SUDHL5 (cell line): ENCODE data around the genes CARD19 and FAM120AOS.

DNA sequence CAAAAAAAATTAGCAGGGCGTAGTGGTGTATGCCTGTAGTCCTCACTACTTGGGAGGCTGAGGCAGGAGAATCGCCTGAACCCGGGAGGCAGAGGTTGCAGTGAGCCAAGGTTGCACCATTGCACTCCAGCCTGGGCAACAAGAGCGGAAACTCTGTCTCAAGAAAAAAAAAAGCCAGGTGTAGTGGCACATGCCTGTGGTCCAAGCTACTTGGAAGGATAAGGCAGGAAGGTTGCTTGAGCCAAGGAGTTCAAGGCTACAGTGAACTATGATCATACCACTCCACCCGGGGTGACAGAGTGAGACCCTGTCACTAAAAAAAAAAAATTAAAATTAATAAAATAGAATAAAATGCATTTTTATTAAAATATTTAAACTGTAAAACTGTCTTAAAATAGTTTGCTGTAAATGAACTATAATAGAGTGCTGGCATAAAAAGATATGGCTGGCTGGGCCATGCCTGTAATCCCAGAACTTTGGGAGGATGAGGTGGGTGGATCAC is 35.9 kb downstream of the ZNF484 start:
- PRO-cap: no peak

- PRO-cap: no peak
Observed at GRCh38 chr9:92964803-92965080, 17.4 kb downstream of the FGD3 start.

- PRO-cap: no peak
Observed at GRCh38 chr9:93003263-93004592, 54.8 kb upstream of the SUSD3 start.

DNA sequence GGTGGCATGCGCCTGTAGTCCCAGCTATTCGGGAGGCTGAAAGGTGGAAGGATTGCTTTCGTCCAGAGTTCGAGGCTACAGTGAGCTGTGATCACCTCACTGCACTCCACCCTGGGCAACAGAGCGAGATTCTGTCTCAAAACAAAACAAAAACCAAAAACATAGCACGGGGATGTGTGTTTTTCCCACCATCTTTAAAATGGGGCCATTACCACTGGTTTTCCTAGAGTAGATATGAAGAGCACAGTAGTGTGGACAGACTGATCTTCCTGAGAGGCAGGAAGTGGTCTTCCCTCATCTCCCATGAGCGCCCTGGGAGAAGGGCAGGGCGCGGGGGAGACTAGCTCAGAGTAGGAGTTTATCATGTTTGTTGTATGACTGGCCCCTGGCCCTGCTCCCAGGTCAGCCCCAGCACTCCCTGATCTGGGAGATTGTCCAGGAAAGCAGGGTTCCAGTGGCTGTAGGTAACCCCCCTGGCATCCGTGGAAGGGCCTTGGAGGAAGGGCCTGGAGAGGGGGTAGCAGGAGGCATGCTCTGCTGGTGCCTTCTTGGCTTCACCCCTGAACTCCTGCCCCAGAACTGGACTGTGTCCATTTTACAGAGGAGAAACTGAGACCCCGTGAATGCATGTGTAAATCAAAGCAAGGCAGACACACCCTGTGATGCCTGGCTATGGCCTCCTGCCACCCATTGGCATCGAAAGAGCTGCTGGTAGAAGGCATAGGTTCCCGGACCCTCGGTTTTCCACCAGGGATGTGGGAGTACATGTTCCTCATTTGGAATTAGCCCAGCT is 2.4 kb downstream of the SUSD3 start:
- PRO-cap: no peak

- PRO-cap: unidirectional peak, plus-strand start at chr9:93096218; unidirectional peak, plus-strand start at chr9:93096346
Observed at GRCh38 chr9:93096064-93096979, at the start of gene CARD19. Gene CARD19 (plus strand): TSS chr9:93096217.

DNA sequence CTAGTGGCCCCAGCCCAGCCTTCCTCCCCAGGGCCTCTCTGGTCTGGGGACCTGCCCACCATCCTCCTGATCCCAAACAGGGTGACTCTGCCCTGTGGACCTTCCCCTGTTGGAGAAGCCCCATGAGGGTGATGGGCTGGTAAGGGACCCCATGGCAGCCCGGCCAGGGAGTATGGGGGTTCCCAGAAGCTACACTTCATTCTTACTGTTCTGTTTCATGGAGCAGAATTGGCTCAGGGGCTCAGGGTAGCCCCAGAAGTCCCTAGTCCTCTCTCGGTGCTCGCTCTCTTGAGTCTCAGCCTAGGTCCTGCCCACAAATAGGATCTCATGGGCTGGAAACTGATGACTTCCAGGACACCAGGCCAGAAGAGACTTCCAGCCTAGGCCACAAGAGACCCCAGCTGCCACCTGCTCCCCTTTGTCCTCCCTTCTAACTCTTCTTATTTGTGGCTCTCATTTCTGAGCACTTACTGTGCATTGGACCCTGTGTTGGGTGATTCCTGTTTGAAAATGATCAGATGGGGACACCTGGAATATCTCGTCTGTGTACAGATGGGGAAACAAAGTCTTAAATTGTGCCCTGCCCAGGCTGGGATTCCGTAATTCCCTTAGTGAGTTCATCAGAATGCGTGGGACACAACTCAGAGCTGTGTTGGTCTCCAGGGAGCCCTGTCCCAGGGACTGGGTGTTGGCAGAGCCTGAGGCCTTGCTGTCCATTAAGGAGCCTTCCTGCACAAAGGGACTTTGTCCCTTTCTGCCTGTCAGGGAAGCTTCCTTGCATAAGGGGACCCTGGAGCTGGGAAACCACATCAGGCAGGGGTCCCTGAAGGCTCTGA is 1.2 kb downstream of the CARD19 start:
- PRO-cap: no peak

- PRO-cap: no peak
Observed at GRCh38 chr9:93112117-93113186, 16.4 kb downstream of the CARD19 start.

DNA sequence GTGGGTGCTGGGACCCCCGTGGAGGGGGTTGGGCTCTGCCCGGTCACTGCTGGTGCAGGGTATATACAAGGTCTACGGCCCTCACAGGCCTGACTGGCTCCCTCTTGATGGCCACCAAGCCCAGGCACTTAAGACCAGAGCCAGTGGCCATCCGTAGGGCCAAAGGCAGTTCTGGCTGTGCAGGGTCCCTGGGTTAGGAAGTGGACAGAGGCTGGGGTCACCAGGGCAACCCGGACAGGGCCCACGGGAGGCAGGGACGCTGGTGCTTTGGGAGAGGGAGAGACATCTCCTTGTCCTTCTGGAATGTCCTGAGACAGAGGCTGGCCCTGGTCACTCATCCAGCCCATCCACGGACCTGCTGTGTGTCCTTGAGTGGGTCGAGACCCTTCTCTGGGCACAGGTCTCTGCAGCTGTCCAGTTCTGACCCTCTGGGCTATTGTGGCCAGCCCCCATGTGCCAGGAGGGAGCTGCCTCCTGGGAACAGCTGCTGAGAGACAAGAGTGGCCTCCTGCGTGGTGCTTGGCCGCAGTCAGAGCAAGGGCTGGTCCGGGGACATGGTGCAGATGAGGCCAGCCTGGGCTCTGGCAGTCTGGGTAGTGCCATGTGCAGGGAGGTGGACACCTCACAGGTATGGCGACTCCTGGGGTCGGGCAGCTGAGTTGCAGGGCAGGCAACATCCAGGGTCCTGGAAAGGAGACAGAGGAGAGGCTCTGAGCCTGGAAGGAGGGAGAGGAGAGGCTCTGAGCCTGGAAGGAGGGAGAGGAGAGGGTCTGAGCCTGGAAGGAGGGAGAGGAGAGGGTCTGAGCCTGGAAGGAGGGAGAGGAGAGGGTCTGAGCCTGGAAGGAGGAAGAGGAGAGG is 12.3 kb downstream of the NINJ1 start:
- PRO-cap: no peak

- PRO-cap: no peak
Observed at GRCh38 chr9:93193424-93193757, 9.5 kb downstream of the WNK2 start.

DNA sequence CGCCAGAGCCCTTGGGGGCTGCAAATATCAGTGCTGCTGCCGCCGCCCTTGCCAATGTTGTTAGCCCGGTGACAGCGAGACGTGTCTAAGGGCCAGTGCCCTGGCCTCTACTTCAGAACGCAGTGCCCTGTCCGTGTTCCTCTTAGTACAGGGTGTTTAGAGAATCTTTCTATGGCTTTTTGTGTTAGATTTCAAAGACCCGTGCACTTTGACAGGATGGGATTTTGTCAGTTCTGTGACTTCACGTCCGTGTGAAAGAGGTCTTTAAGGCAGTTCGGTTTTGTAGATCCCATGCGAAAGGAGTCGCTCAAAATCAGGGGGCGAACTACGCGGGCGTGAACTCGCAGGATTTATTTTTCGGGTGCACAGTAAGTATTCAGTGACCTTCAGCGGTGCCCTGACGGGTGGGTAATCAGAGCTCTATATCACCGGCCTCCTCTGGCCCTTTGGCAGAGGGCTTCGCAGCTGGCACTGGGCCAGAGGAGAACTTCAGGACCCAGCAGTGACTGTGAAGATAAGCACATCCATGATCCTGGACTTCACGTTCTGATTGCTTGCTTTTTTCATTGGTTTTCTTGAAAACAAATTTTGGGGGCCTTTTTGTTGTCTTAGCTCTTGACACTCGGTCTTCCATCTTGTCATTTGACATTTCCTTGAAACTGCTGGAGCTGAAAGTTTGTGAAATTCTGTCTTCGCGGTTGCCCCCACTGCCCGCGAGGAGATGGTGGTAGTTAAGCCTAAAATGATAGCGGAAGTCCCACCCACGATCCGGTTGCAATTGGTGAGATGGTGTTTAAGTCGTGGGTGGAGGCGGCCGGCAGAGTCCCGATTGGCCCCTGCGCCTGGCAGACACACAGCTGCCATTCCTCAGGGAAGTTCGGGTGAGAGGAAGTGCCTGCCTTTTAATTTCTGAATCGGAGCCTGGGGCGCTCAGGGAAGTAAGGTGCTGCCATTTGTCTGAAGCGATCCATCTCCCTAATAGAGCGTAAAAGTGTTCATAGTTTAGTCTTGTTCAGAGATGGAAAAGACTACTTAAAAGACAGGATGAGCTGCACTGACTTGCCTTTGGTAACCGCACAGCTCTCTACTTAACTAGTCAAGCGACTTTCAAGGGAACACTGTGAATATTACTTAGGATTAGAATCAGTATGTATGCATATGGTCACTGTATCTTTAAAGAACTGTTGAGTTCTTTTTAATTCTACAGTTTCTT is at the start of gene FAM120AOS:
FAM120AOS (minus strand) TSS at position 739 of the 1,213 bp plus-strand sequence.
- PRO-cap: bidirectional peak, plus-strand start at position 379 of the sequence, minus-strand start at position 254 of the sequence; bidirectional peak, plus-strand start at position 863 of the sequence, minus-strand start at position 644 of the sequence

GRCh38 chr9:93465815-93466379 is 12.5 kb upstream of the FAM120AOS start:
- PRO-cap: no peak

GRCh38 chr9:93469012-93469748 is 15.8 kb upstream of the FAM120AOS start:
- PRO-cap: no peak

- PRO-cap: no peak
Observed at GRCh38 chr9:93512042-93512841, 58.9 kb upstream of the FAM120AOS start.

- PRO-cap: no peak
Observed at GRCh38 chr9:93518258-93518944, 58.0 kb upstream of the PHF2 start.

GRCh38 chr9:93536098-93536489 is 40.3 kb upstream of the PHF2 start:
- PRO-cap: no peak

DNA sequence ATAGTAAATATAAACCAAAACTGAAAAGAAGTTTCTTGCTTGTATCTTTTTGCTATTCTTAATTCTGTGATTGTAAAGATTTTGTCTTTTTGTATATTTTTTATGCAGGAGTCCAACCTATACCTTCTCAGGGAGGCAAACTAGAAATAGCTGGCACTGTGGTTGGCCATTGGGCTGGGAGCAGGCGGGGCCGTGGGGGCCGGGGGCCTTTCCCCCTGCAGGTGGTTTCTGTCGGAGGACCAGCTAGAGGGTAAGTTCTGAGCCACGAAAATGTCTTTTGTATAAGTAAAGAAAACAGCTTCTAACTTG is 15.4 kb upstream of the PHF2 start:
- PRO-cap: no peak

GRCh38 chr9:93661158-93662045 is 85.0 kb downstream of the PHF2 start:
- PRO-cap: no peak

DNA sequence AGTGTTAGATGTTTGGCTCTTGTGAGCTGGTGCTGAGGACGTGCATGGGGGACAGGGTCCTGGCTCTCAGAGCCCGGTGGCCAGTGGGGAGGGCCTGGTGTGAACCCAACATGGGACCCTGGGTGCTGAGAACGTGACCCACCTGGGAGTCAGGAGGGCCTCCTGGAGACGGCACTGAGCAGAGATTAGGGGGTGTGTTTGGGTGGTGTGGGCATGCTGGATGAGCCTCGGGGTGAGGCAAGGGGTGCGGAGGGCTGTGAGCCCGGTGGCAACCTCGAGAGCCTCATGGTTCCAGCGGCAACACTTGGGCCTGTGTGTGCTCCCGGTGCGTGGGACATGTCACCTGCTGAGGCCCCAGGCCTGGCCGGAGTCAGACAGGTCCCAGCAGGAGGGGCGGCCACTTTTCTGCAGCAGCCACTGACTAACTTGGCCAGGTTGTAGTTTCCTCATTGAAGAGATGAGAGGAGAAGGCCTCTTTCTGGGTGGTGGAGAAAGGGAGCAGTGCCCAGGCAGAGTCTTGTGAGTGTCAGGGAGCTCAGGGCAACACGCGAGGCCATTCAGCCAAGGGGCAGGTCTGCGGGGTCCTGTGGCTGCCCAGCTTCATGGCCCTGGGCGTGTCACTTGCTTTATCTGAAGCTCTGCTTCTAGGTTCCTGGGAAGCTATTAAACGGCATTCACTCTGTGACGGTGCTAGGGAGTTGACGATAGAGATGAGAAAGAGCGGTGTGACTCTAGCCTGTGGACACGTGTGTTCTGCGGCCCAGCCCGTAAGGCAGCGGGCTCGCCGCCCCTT is 87.9 kb downstream of the PHF2 start:
- PRO-cap: no peak

- PRO-cap: no peak
Observed at GRCh38 chr9:93673528-93673911, 97.1 kb downstream of the PHF2 start.

DNA sequence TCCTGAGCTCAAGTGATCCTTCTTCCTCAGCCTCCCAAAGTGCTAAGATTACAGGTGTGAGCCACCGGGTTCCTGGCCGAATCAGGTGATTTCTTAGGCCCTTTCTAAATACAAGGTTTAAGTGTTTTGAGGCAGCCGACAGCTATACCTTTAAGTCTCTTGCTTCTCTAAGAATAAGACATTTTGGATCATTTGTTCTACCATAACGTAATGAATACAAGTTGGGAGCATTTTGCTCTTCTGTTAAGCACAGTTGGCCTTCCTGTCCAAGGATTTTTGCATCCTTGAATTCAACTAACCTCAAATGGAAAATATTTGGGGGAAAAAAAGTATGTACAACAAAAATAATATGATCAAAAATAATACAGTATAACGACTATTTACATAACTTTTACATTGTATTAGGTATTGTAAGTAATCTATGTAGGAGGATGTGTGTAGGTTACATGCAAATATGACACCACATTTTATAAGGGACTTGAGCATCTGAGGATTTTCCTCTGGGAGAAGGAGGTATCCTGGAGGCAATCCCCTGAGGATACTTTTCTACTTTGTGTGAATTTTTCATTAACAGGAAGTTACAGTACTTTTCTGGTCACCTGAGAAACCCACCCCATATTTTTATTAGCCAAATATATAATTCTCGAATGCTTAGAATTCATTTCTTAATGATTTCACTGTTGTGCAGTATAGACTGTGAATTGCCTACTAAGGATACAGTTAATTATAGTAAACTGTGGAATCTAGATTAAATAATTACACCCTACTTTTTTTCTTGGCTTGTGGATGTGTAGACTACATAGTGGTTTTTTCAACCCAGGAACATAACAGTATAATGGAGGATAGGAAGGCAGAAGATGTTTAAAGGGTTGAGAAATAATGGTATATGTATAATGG is 85.2 kb downstream of the PTPDC1 start:
- PRO-cap: no peak